Amniotic epithelial cell (primary cell): ENCODE data around the genes PDCD4 and ACSL5.

DNA sequence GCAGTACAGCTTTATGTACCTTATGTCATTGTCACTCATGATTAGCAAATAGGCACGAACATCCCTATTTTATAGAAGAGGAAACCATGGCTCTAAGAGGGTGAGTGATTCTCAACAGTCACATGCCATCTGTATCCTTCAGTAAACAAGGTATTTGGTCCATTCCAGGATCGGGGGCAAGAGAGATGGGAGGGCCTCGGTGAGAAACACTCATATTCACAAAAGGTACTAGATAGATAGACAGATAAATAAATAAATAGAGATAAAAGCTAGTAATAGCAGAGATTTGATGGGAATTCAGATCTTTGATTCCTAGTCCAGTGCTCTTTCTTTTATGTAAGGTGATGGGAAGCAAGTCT is 5.1 kb upstream of the DUSP5 start:
- RRBS, result no CpG with 5 or more reads among the region's 3 CpGs

GRCh38 chr10:110529499-110530799 is 32.2 kb downstream of the DUSP5 start:
- RRBS, result 5% methylated on average over 7 of the region's 50 CpGs

- RRBS, result no CpG with 5 or more reads among the region's 4 CpGs
Measured at GRCh38 chr10:110641301-110641683, 2.8 kb upstream of the RBM20 start.

DNA sequence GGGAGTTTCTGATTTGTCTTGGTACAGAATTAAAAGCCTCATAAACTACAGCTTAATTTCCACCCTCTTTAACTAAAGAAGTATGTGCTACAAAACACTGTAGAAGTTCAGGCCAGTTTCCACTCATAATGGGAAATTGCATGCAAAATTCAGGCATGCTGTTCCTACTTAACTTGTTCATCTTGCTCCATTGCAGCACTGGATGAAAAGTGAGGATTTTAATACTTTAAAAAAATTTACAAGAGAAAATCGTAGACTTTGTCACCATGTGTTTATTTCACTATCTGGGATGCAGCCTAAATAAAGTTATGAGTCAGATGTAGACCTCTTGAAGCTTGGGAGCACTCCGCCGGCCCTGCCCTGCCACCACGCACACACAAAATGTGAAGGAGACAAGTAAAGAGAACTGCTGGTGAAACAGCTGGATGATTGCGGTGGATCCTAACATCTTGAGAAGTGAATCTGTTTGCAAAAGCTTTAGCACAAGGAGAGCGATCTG is 40.4 kb downstream of the RBM20 start:
- RRBS, result no CpG with 5 or more reads among the region's 6 CpGs

GRCh38 chr10:110725817-110726314 is 81.7 kb downstream of the RBM20 start:
- RRBS, result no CpG with 5 or more reads among the region's 7 CpGs

GRCh38 chr10:110730487-110731210 is 86.5 kb downstream of the RBM20 start:
- RRBS, result no CpG with 5 or more reads among the region's 10 CpGs

- RRBS, result no CpG with 5 or more reads among the region's 4 CpGs
Measured at GRCh38 chr10:110805252-110805650, 66.5 kb upstream of the PDCD4 start.

- RRBS, result no CpG with 5 or more reads among the region's 13 CpGs
Measured at GRCh38 chr10:110833851-110834529, 37.7 kb upstream of the PDCD4 start.

- RRBS, result no CpG with 5 or more reads among the region's 10 CpGs
Measured at GRCh38 chr10:110865237-110866141, 6.2 kb upstream of the PDCD4 start.

- RRBS, result no CpG with 5 or more reads among the region's 41 CpGs
Measured at GRCh38 chr10:110871327-110872029, at the start of gene PDCD4. PDCD4 (plus strand) TSS chr10:110871928.

GRCh38 chr10:110872734-110873065 is 972 bp downstream of the PDCD4 start:
- RRBS, result no CpG with 5 or more reads among the region's 11 CpGs

DNA sequence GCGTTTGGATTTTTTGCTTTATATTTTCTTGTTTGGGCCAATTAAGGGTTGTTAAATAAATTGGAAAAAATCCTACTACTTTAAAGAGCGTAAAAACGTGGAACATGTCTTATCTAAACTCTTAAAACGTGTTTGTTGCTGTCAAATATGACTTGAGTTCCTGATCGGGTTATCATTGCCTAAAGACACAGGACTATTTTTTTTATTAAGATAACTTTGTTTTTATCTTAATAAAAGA is 1.8 kb downstream of the PDCD4 start:
- RRBS, result no CpG with 5 or more reads among the region's 5 CpGs

GRCh38 chr10:112223155-112224209 is 39.9 kb upstream of the GPAM start:
- RRBS, result no CpG with 5 or more reads among the region's 4 CpGs

GRCh38 chr10:112360516-112361259 is 13.2 kb upstream of the ACSL5 start:
- RRBS, result no CpG with 5 or more reads among the region's 9 CpGs

GRCh38 chr10:112361933-112362872 is 11.7 kb upstream of the ACSL5 start:
- RRBS, result no CpG with 5 or more reads among the region's 6 CpGs

DNA sequence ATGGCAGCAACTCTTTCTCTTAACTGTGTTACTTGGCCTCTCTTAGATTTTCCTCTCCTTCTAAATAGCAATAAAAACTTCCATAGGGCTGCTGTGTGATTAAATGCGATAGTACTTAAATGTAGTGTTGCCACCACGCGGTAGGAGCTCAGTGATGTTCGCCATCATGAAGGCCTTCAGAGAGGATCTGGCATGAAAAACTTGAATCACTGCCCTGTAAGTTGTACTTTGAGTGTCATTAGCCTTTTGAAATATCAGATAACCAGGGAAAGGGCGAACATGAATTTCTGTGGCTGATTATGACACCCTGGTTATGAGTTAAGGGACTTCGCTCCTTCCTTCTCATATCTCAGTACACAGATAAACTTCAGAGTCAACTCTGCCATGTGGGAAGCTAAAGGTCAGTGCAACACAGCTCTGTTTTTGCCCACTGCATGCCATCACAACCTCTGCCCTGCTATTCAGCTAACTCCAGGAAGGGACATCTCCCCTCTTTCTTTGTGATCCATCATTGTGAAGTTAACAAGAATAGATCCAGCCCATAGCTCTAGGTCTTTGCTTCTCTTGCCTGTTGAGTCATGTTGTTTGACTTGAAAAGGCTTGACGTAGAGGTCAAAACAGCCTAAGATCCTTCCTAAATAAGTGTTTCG is 8.9 kb upstream of the ACSL5 start:
- RRBS, result no CpG with 5 or more reads among the region's 8 CpGs

GRCh38 chr10:112373721-112374319 is at the start of gene ACSL5:
ACSL5 (plus strand) TSS chr10:112374116.
- RRBS, result no CpG with 5 or more reads among the region's 5 CpGs

DNA sequence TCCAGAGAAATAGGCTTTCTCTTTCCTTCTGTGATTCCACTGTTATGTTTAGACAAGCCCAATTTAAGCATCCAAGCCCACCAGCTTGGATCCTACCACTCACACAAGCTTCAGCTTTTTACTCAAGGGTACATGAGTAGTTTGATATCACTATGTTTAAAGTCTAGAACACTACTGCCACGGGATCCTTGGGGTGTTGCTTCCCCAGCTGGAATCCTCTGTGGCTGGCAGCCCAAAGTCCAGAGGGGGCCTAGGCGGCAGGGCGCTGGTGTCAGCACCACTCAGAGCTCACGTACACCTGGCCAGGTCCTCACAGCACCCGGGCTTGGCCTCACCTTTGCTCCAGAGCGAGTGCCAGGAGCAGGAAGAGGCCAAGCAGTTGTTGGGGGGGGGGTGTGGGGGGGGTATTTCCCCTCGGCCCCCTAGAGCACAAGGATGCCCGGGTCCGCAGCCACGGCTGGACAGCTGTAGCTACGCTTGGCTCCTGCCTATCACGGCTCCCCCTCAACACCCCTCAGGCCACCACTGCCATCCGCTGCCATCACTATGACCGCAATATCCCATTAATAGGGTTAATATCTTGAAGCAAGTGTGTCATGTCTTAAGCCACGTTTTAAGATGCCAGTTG is 17.0 kb downstream of the ZDHHC6 start:
- RRBS, result no CpG with 5 or more reads among the region's 15 CpGs

DNA sequence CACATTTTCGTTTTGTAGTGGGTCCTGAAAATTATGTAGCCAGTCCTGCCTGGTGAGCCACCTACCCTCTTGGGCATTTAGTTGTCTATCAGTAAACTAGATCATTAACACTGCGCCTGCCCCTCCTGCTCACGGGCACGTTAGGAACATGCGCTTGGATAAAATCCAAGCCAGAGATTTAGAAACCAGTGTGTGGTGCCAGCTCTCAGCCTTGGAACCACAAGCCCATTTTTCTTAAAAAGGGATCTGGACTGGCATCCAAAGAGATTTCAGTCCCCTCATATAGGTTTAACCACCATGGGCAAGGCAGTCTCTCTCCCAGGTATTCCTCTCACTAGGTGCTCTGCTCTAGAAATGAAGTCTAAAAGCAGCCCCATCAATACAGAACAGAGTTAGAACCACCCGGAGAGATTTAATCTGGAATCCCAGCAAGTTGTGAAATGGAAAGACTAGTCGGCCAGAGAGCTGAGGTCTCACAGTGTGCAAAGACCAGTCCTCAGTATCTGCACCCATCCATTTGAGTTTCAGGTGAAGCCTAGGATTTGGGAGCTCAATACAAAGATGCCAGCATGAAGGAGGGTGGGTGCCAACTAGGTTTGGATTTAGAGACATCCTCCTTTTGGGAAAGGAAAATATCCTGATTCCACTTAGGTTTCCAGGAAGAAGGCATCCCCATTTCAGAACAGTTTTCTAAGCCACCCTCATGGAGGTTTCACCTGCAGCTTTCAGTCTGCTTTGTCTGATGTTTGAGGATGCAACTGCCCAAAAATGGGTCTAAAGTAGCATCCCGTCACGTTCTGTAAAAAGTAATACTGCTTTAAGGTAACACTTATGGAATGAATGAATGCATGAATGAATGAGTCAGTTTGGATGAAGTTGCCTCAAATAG is 123.7 kb upstream of the TCF7L2 start:
- RRBS, result no CpG with 5 or more reads among the region's 9 CpGs